HEK293 (cell line): ENCODE data around the gene CDK16.

- PRO-cap: no peak
- RRBS, 2 experiments: no CpG with 5 or more reads among the region's 5 CpGs
These were observed 5.9 kb downstream of the CASK start for GRCh38 chrX:41917442-41917881.

DNA sequence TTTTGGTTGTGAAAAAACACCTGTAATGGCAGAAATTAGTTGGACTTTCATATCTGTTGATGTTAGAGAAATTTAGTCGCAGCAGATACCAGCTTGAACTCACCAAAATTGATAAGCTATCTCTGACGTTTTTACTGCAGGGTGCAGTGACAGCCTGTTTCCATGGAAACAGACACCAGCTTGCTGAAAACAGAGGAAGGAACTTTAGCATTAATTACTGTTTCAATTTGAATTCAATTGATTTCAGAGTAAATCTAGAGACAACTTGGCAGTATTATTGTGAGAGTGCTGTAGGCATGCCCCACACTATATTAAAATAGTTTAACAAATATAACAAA lies 246.5 kb downstream of the PPP1R2C start:
- PRO-cap: no peak
- RRBS, 2 experiments: no CpG with 5 or more reads among the region's 2 CpGs

GRCh38 chrX:42946788-42947225 lies 168.8 kb upstream of the PPP1R2C start:
- PRO-cap: no peak
- RRBS, 2 experiments: no CpG with 5 or more reads among the region's 6 CpGs

DNA sequence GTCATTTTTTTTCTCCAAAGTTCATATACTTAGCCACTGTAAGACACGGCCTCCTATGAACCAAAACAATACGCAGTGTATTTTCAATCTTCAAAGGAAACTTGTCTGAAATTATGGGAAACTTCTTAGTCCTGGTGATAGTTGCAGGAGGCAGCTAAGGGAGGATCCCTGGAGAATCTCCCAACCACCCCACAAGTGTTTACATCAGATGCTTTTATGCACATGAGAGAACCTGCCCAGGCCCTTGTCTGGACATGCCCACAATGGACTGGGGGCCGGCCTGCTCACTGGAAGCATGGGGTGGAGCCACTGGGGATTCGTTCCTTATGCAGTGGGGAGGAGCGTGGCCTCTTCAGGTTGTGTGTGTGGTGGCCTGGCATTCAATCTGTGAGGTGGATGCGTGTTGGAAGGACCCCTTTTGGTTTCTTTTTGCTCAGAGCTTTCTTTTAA lies 398.7 kb upstream of the PPP1R2C start:
- PRO-cap: no peak
- RRBS, 2 experiments: no CpG with 5 or more reads among the region's 6 CpGs

DNA sequence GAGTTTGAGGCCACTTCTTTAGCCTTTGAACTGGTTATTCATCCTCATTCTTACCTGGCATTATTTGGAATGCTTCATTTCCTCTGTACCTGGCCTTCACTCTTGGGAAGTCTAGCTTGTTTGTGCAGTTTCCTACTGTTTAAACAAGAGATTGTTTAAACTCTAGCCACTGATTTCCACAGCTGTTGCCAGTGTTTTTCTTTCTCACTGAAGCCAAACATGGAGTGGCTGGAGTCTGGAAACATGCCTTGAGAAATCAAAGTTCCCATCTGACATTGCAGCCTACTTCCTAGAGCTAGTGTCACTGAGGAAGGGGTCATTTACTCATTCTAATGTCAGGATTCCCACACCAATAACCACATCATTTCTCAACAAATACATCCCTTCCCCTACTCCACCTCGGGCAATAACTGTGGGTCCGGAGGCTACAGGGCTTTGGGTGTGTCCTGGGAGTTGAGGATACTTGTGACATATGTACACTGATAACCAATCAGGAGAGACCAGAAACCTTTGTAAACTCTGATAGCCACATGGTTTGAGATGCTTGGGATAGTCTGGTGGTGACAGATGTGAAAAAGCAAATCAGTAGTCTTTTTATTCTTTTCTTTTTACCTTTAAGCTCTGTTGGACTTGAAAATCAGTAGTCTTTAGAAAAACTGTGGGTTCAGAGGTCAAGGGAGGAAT lies 37.9 kb downstream of the MAOA start:
- PRO-cap: no peak
- RRBS, 2 experiments: no CpG with 5 or more reads among the region's 2 CpGs

DNA sequence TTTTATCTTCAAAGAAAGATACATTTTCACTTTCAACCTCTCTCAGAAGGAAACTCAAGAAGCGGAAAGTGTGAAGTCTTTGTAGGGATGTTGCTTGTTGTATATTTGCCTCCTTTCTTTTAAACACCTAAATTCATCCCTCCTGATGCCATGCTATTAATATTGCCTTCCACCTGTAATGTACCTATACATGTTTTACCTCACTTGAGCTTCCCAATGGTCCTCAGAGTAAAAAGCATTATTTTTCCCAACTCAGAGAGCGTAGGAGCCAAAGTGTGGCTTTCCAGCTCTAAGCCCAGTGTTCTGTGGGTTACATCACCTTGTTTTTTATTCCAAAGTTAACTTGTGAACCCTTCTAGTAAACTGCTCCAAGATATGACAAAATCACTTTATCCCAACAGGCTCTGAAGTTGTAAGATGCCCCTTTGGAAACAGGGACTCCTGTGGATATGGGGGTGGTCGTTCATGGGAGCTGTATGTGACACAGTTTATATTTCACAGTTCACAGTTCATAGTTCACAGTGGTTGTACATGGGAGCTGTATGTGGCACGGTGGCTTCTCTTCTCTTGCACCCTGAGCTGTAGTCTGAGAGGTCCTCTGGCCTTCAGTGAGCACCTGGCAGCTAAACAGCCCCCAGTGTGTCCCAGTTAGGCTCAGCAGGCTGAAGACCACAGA lies 44.0 kb downstream of the MAOA start:
- PRO-cap: no peak
- RRBS, 2 experiments: no CpG with 5 or more reads among the region's 4 CpGs

GRCh38 chrX:43745862-43746510 lies 89.9 kb downstream of the MAOA start:
- PRO-cap: no peak
- RRBS, 2 experiments: no CpG with 5 or more reads among the region's 6 CpGs

DNA sequence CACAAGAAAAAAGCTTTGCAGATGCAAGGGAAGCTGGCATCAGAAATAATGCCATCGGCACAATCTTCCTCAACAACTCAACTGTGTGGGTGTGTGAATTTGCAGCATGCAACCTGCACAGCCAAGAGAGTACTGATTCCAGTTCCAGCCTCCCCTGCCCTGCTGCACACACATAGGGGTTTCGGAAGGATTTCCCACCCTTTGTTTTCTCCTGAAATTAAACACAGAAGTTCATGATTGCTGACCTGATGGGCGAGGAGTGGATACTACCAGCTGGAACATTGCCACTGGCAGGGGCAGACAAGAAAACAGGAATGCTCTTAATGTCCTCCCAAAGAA lies 4.9 kb downstream of the NDP start:
- PRO-cap: no peak
- RRBS, 2 experiments: no CpG with 5 or more reads among the region's 3 CpGs

GRCh38 chrX:45017636-45018230 lies 144.7 kb downstream of the KDM6A start:
- PRO-cap: no peak
- RRBS, 2 experiments: no CpG with 5 or more reads among the region's 4 CpGs

GRCh38 chrX:45068531-45068952 lies 132.1 kb downstream of the DIPK2B start:
- PRO-cap: no peak
- RRBS, 2 experiments: no CpG with 5 or more reads among the region's 4 CpGs

DNA sequence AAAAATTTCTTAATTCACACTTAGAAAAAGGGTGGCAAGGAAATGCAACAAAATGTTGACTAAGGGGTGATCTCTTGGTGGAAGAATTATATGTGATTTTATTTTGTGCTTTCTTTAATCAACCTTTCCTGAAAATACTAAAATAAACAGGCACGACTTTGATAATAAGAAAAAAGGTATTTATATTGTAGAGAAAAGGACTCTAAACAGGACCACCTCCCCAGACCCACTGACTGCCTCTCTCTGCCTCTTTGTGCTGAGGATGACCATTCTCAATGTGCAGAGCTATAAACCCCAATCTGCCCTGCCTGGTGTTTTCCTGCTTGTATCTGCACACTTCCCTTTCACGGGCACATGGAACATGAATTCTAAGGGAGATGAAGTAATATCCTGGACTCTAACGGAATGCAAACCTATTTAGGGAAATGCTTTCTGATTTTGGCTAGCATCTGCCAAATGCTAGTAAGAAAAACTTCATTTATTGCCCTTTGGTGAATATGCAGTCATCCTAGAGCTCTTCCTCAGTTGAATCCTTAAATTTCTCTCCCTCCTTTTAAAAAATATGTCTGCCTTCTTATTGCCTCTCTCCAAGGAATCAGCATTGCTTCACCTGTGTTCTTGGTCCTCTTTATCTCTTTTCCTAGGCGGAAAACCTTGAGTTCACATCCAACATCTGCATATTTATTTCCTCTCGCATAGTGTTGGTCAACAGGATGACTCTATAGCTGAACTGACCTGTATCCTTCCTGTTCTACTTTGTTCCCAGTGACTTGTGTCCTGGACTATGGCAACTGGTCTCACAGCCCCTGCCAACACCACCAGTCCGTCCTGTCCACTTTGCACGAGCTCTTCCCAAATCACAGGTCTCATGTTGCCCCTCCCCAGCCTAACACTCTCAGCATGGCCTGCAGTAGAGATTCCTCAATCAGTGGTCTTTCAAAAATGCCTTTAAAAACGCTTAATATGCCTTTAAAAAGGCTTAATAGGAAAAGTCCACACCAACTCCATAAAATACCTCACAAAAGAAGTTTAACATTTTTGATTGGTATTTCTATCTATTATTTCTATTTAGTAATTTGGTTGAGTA lies 2.2 kb downstream of the DIPK2B start:
- PRO-cap: no peak
- RRBS, 2 experiments: no CpG with 5 or more reads among the region's 8 CpGs

DNA sequence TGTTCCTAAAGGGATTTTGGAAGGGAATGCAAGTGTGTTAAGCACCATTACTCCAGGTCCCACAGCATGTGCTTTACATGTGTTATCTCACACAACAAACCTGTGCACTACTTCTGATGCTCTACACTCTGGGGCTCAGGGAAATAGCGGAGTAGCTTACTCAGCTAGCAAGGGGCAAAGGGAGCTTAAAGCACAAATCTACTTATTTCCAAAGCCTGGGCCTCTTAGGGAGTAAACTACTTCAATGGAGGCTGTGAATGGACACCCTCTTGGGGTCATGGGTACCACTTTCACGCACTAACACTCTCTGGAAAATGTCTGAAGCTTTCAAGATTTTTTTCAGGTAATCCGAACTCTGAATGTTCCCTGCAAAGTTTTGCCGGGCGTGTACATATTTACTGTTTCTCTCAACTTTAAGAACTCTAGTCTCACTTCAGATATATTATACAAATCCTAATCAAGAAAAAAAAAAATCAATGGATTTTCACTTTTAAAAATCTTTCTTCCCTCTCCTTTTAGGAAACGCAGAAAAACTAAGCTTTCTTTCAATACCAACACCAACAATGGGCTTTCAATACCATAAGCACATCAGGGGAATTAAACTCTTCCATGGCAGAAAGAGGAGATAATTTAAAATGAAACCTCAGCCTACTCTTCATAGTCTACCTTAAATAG lies 562.8 kb upstream of the DIPK2B start:
- PRO-cap: unidirectional peak, minus-strand start at position 304 of the sequence
- RRBS, 2 experiments: no CpG with 5 or more reads among the region's 6 CpGs

GRCh38 chrX:45768870-45769487 lies 568.3 kb upstream of the DIPK2B start:
- PRO-cap: no peak
- RRBS, 2 experiments: no CpG with 5 or more reads among the region's 9 CpGs

GRCh38 chrX:45810997-45811929 lies 610.6 kb upstream of the DIPK2B start:
- PRO-cap: no peak
- RRBS, 2 experiments: no CpG with 5 or more reads among the region's 9 CpGs

DNA sequence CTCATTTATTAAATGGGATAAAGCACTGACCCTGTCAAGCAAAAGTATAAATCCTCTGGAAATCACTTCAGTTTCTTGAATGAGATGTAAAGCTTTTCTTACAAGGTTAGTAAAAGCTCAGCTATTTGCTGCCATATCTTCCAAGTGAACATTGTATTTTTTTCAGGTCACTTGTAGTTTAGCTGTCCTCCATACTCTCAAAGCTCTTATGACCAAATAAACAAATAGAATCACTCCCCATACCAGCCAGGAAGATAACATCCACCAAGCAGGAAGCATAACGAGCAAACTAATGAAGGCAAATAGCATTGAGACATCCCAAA lies 9.2 kb downstream of the KRBOX4 start:
- PRO-cap: no peak
- RRBS, 2 experiments: no CpG with 5 or more reads among the region's 1 CpG

DNA sequence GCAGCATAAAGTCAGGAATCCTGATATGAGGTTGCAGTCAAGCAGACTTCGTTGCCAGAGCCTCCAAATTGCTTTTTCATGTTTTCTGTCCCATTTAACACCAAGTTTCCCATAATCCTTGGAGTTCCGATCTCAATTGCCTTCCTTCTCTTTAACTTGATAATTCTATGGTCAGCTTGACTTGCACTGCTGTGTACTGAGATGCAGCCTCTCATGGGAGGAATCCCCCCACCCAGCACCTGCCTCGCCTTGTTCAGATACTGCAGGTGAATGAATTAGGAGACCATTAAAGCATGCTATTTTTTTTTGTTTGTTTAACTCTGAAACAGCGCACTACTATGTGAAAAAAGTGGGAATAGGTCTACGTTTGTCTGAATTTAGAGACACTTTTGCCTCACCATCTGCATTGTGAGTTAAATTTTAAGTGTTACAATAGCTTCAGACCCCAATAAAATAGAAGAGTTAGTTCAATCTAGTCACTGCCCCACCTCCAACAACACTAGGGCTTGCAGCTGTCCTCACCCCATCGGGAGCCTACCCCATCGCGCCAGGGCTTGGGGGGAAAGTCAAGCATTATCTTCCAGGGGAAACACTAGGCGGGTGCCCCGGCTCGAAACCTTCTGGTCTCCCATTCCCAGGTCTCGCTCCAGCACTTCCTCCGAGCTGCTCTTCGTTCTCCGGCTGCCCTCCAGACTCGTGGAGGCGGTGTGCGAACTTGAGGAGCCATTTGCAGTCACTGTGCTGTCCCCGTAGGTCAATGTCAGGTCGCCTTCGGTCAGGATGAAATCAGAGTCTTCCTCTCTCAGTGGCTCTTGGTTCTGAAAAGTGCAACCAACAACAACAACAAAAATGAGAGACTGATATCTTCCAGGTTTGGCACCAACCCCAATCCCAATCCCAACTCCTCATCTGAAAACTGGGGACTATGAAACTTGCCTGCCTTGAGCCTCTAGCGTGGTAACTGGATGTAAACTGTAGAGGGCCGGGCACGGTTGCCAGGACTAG lies 33.1 kb downstream of the CHST7 start:
- PRO-cap: no peak
- RRBS, 2 experiments: 38 to 95% methylated on average over 5 of the region's 24 CpGs

GRCh38 chrX:46881507-46882334 lies 30.5 kb upstream of the JADE3 start:
- PRO-cap: no peak
- RRBS, 2 experiments: no CpG with 5 or more reads among the region's 12 CpGs

GRCh38 chrX:47192890-47193198 lies 785 bp upstream of the UBA1 start:
- PRO-cap: no peak
- RRBS, 2 experiments: no CpG with 5 or more reads among the region's 6 CpGs

DNA sequence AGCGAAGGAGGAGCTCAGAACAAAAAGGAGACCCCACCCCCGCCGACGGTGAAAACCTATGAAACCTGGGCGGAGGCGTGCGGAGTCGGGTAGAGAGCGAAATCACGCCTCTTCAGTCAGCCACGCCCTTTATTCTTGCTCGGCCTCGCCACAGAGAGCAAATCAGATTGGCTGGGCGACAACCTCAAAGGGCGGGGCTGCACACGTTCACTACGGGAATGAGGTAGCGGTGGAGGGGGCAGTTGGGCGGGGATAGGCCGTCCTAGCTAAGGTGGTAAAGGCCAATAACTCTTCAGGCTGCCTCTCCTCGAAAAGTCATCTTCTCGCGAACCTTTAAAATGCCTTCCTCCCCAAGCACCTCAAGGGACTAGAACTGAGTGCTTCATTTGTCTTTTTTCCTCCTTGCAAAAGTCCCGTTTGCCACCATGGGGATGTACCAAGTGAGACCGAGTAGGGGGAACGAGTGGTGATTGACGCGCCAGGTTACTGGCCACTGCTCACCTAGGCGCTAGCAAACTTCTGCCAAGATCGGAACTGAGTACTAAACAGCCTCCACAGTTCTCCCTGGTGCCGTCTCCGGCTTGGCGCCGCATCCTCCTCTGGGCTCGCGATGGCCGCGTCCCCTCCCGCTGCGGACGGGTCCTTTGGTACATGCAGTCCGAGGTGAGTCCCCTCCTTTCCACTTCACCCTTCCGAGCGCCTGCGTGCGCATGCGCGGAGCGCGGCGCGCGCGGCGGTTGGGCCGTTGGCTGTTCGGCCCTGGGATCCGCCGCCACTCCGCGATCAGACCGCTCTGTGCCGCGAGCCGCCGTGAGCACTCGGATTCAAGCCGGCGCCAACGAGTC lies at the start of gene CDK16:
TSS of gene CDK16 (plus strand) at position 680 of the 845 bp plus-strand sequence.
- PRO-cap: bidirectional peak, plus-strand start at position 51 of the sequence, minus-strand start outside the sequence; bidirectional peak, plus-strand start at position 711 of the sequence, minus-strand start at position 375 of the sequence
- RRBS, 2 experiments: no CpG with 5 or more reads among the region's 70 CpGs

DNA sequence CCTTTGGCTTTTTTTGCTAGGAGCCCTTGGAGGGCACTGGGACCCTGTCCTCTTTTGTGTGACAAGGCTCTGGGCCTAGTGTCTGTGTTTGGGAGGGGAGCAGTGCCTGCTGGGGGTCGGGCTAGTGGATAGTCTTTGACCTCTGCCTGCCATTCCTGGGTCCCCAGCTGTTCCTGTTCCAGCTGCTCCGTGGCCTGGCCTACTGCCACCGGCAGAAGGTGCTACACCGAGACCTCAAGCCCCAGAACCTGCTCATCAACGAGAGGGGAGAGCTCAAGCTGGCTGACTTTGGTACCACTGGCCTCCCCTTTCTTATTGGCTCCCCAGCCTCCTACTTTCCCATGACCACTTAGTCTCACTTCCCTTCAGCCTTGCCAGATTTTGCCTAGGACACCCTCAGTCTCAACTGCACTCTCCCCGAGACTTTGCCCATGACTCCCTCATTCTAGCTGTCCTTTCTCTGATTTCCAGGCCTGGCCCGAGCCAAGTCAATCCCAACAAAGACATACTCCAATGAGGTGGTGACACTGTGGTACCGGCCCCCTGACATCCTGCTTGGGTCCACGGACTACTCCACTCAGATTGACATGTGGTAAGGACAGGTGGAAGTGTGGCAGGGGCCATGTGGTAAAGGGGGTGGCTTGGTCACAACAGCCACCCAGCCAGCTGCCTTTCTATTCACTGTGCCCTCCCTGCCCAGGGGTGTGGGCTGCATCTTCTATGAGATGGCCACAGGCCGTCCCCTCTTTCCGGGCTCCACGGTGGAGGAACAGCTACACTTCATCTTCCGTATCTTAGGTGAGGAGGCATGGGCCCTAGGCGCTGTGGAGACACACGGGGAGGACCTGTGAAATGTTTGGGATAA lies 6.5 kb upstream of the USP11 start:
- PRO-cap: no peak
- RRBS, 2 experiments: no CpG with 5 or more reads among the region's 15 CpGs